Metastatic Pancreatic Carcinoma in the Ovary (tissue), 1 donor: ENCODE measurements around the genes CMTM4 and MATCAP1.

- PRO-cap = no peak
Measured at GRCh38 chr16:66368144-66368737, 1.8 kb downstream of the CDH5 start.

- PRO-cap = no peak
Measured at GRCh38 chr16:66379077-66379616, 12.7 kb downstream of the CDH5 start.

GRCh38 chr16:66406724-66407316 lies 20.3 kb upstream of the BEAN1 start:
- PRO-cap = no peak

- PRO-cap = no peak
Measured at GRCh38 chr16:66474687-66475069, 47.6 kb downstream of the BEAN1 start.

- PRO-cap = no peak
Measured at GRCh38 chr16:66478641-66479283, 51.7 kb downstream of the BEAN1 start.

DNA sequence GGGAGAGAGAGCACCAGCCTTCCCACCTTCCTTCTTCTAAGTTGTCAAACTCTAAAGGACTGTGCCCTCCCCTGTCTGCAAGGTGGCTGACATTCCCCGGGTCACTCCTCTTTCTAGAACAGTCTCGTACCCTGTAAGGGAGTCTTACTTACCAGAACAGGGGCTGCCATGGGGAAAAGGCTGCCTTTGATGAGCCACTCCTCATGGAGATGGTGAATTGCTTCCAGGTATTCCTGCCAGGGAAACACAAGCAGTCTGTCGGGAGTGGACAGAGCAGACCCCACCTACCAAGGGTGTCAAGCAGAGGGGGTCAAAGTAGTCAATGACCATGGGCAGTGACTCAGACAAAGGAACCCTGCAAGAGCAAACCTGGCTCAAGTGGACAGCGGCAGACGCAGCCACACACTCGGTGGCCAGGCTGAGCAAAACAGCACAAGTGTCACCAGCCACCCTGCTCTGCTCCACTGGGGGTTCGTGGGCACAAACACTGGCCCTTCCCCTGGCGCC lies 36.3 kb downstream of the TK2 start:
- PRO-cap = no peak

DNA sequence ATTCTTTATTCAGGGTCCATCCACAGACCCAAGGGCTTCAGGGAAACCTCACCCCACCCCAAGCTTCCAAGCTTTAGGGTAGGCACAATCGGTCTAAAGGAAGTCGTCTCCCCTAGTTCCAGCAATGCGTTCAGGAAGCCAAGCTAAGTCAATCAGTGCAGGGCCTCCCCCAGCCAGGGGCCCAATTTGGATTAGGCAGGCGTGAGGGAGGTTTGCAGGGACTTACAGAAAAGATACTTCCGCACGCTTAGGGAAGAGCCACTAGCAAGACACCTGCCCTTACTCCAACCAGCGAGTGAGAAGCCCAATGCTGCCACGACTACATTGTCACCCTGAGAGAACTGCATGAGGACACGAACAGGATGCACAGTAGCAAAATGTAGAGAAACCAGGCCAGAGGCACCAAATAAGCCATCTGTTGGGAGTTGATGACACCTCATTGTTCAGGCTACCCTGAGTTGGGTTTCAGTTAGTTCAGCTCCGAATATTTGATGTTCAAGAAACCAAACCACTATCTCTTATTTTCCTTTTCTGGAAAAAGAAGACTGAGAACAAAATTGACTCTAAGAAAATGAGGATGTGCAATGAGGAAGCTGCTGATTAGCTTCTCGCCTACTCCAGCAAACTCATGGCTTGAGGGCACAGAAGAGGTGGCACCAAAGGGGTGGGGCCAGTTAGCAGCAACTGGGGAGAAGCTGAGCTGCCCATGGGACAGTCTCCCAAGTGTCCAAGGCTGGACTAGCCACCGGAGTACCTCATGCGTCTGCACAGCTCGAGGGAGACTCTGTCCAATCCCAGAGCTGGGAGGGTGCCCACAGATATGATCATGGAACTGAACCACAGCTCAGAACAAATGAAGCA lies 29.4 kb downstream of the TK2 start:
- PRO-cap = no peak

GRCh38 chr16:66696186-66697129 lies at the start of gene CMTM4:
Gene CMTM4, minus strand, starts transcription at chr16:66696743.
- PRO-cap = bidirectional peak, plus-strand start at chr16:66696951, minus-strand start at chr16:66696729

- PRO-cap = no peak
Measured at GRCh38 chr16:66743517-66743841, 7.9 kb downstream of the DYNC1LI2 start.

DNA sequence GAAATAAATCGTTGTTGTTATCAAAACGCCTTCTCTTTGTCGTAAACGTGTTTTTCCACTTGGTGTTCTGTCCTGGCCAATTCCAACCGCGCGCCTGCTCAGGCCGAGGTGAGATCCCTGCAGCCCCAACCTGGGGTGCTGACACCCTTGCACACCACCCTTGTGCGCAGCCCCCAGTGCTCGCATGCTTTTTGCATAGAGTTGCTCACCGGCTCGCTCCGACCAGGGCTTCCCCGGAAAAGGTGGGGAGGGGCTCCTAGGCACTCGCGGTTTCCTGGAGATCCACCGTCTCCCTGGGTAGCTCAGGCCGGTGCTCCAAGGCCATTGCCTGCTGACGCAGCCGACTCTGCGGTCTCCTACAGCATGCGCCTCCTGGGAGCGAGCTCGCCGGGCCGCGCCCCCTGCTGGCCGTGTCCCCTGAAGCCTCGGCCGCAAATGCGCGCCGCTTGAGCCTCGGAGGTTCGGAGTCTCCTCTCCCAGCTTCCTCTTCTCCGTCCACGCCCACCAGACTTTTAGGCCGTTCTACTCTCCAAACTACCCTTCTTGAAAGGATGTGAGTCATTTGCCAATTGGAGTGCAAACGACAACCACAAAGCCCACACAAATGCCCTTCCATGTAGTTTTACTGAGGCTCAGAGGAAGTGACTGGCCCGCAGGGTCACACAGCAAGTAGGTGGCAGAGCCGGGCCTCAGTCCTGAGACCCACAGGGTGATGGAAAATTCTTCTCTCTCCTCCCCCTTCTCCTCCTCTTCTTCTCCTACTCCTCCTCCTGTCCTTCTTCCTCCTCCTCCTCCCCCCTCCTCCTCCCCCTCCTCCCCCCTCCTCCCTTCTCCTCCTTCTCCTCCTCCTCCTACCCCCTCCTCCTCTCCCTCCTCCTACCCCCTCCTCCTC lies 7.2 kb upstream of the PDP2 start:
- PRO-cap = no peak

DNA sequence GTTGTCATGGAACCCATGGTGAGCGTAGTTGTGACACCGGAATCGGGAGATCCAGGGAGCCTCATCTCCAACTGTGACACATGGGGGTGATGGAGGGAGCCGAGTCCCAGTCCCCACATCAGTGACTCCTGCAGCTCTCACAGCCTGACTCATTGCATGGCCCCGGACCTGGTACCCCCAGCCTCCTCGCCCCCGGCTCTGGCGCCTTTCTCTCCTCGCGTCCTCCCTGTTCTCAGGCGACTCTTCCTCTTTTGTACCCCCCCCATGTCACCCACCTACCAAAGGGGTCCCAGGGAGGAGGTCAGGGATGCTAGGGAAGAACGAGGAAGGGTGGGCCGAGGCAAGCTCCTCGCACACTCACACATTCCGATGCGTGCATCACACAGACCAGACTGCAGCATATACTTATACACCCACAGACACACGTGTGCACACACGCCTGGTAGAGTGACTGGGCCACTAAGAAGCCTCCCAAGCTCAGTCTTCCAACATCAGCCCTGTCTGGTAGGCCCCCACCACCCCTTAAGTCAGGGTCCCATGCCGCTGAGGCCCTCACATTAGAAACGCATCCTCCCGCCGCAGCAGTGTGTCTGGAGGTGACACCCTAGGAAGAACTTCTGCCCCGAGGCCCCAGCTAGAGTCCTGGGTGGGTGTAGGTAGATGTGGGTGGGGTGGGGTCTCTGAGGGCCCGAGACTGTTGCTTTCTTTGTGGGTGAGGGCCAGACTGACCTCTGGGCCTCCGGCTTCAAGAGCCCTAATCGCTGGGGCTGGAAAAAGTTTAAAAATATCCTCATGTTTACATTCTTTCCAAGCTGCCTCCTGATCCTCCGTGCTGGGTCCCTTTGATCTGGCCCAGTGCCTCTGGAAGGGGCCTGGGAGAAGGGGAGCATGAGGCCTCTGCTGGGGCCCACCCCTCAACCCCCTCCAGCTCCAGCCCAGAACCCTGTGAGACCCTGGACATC lies 13.9 kb downstream of the CDH16 start:
- PRO-cap = no peak

- PRO-cap = no peak
Measured at GRCh38 chr16:66919886-66920395, 1.3 kb upstream of the CDH16 start.

DNA sequence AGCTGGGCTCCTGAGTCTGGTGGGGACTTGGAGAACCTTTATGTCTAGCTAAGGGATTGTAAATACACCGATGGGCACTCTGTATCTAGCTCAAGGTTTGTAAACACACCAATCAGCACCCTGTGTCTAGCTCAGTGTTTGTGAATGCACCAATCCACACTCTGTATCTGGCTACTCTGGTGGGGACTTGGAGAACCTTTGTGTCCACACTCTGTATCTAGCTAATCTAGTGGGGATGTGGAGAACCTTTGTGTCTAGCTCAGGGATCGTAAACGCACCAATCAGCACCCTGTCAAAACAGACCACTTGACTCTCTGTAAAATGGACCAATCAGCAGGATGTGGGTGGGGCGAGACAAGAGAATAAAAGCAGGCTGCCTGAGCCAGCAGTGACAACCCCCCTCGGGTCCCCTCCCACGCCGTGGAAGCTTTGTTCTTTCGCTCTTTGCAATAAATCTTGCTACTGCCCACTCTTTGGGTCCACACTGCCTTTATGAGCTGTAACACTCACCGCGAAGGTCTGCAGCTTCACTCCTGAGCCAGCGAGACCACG lies 13.6 kb upstream of the CES4A start:
- PRO-cap = no peak

GRCh38 chr16:67098651-67099409 lies 10.9 kb upstream of the PHAF1 start:
- PRO-cap = no peak

- PRO-cap = no peak
Measured at GRCh38 chr16:67148890-67150027, 1.5 kb downstream of the B3GNT9 start.

GRCh38 chr16:67158945-67159693 lies 590 bp downstream of the TRADD start:
- PRO-cap = no peak

DNA sequence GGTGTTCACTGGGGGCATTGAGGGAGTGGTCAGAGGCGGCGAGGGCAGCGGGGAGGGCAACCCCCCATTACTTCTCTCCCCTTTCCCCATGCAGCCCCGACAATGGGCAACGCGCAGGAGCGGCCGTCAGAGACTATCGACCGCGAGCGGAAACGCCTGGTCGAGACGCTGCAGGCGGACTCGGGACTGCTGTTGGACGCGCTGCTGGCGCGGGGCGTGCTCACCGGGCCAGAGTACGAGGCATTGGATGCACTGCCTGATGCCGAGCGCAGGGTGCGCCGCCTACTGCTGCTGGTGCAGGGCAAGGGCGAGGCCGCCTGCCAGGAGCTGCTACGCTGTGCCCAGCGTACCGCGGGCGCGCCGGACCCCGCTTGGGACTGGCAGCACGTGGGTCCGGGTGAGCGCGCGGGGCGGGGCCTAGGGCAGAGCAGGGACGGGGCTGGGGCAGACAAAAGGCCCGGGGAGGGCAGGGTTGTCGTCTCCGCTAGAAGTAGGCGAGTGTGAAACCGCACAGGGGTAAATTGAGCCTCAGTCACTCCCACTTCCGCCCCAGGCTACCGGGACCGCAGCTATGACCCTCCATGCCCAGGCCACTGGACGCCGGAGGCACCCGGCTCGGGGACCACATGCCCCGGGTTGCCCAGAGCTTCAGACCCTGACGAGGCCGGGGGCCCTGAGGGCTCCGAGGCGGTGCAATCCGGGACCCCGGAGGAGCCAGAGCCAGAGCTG lies 9.5 kb downstream of the MATCAP1 start:
- PRO-cap = bidirectional peak, plus-strand start at position 291 of the sequence, minus-strand start at position 138 of the sequence

GRCh38 chr16:67183634-67184757 lies at the start of gene MATCAP1:
Gene MATCAP1, minus strand, starts transcription at chr16:67183963.
- PRO-cap = unidirectional peak, plus-strand start at chr16:67183770; bidirectional peak, plus-strand start at chr16:67184140, minus-strand start at chr16:67183910; unidirectional peak, minus-strand start at chr16:67184567

GRCh38 chr16:67233316-67234040 lies 6.5 kb downstream of the TMEM208 start:
- PRO-cap = no peak

DNA sequence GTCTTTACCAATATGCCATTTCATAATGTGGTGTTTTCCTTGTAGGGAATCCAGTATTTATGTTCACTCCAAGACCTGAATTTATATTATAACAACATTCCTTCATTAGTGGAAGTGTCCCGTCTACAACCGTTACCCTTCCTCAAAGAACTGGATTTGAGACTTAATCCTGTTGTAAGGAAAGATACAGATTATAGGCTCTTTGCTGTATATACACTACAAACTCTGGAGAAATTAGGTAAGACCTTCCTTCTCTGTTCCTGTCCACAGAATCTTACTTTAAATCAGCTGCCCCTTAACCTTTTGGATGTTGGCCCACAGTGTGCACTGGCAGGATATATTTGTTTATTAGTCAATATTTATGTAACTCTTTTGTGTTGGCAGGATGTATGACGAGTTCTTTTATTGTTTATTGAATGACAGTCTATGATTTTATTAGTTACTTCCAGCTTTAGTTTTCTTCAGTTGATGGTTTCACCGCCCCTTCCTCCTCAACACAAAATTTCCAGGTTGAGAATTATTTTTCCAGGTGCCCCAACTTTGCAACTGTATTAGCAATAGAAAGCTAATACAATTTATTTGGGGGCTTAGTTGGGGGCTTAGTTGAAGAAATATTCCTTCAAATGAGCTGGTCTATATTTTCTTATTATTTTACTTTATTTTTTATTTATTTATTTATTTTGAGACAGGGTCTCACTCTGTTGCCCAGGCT lies 19.8 kb downstream of the LRRC36 start:
- PRO-cap = no peak